ENCODE measurements around a stretch of chr2.

DNA sequence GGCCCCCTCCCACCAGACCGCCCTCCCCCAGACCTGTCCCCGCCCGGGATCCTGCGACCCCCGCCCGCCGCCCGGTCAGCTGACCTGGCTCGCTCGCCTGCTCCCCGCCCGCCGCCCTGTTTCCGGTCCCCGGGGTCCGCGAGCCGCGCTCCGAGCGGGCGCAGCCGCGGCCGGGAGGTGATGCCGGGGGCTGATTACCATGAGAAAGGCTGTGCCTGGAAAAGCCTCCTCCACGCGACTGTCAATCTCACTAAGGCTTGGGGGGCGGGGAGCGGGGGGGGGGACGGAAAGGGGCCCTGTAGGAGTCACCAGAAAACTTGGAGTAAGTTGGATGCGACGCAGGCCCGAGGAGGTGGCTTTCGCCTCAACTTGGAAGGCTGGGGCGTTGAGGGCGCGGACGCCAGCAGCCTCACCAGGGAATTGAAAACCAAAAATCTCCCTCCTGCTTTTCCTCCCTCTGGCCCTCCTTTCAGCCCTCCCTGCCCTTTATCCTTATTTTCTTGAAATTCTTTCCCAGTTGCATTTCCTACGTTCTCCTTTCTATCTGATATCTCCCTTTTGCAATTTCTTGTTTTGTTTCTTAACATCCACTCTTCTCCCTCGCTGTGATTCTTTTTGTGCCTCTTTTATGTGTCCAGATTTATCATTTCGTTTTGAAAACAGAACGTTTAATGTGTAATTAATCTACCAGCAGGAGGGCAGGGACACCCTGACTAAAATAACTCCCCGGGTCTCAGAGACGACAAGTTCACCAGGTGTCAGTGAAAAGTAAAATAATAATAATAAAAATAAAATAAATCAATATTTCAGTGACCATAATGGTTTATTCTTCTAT is 4.6 kb upstream of the ZEB2 start:
- PRO-cap, 6 experiments, result peak in 5 of 6 experiments; most common plus-strand start position 128 of the sequence (in 4); most common minus-strand start position 422 of the sequence (in 4)
- RAMPAGE, long total RNA, 2 experiments, result no peak in any of the 2 experiments
- RRBS, result 2% methylated on average over 18 of the region's 45 CpGs

GRCh38 chr2:144693160-144693825 is 173.4 kb upstream of the ZEB2 start:
- PRO-cap, 6 experiments, result no peak in any of the 6 experiments
- RAMPAGE, long total RNA, 2 experiments, result no peak in any of the 2 experiments
- RRBS, result no CpG with 5 or more reads among the region's 4 CpGs

DNA sequence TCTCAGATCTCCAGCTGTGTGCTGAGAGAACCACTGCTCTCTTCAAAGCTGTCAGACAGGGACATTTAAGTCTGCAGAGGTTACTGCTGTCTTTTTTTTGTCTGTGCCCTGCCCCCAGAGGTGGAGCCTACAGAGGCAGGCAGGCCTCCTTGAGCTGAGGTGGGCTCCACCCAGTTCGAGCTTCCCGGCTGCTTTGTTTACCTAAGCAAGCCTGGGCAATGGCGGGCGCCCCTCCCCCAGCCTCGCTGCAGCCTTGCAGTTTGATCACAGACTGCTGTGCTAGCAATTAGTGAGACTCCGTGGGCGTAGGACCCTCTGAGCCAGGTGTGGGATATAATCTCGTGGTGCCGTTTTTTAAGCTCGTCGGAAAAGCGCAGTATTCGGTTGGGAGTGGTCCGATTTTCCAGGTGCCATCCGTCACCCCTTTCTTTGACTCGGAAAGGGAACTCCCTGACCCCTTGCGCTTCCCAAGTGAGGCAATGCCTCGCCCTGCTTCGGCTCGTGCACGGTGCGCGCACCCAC is 383.1 kb upstream of the ZEB2 start:
- PRO-cap, 6 experiments, result no peak in any of the 6 experiments
- RAMPAGE, long total RNA, 2 experiments, result no peak in any of the 2 experiments
- RRBS, result no CpG with 5 or more reads among the region's 23 CpGs

DNA sequence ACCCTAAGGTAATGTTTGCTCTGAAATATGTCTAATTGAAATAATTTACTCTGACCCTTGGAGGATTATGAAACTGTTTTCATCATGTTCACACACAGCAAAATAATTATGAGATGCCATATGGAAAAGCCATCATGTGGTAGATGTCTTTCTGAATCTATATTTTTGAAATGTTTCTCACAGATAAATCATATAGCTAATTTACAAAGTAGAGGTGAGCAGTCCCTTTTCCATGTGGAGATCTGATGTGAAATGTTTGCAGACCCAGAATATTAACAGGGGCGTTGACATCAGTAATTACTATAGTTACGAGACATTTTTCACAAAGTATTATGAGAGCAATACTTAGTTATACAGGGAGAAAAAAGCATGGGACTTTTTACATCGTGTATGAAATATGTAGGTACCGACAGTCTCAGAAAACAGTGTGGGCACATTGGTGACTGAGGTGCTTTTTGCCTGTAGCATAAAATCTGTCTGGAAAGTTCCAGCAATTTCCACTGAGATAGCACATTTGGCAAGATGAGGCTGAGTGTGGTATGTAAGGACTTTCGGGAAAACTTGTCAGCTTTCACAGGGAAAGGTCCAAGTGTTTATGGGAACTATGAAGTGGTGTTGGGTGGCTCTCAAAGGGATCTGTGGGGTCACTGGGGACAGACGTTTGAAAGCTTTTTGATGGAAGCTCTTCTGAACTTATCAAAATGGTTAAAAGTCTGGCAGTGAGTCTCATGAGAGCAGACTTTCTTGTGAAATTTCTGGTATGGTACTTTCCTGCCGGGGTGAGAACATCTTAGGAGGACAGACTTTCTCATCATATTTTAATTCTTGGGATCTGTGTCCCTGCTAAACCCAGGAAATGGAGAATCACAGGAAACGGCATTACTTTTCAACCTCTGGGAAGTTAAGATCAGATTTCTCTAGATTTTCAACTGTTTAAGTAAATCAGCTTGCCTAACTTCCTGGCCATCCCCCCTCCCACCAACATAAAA is 546.1 kb upstream of the ZEB2 start:
- PRO-cap, 6 experiments, result peak in 3 of 6 experiments; most common plus-strand start position 846 of the sequence (in 3); most common minus-strand start position 429 of the sequence (in 1)
- RAMPAGE, long total RNA, 2 experiments, result no peak in any of the 2 experiments
- RRBS, result no CpG with 5 or more reads among the region's 8 CpGs

GRCh38 chr2:145415754-145416225 is 895.9 kb upstream of the ZEB2 start:
- PRO-cap, 6 experiments, result peak in 1 of 6 experiments; most common plus-strand start chr2:145416017 (in 1)
- RAMPAGE, long total RNA, 2 experiments, result no peak in any of the 2 experiments
- RRBS, result no CpG with 5 or more reads among the region's 4 CpGs

- PRO-cap, 6 experiments, result no peak in any of the 6 experiments
- RAMPAGE, long total RNA, 2 experiments, result no peak in any of the 2 experiments
- RRBS, result no CpG with 5 or more reads among the region's 8 CpGs
These were observed 181.2 kb upstream of the ACVR2A start for GRCh38 chr2:147663160-147664502.

DNA sequence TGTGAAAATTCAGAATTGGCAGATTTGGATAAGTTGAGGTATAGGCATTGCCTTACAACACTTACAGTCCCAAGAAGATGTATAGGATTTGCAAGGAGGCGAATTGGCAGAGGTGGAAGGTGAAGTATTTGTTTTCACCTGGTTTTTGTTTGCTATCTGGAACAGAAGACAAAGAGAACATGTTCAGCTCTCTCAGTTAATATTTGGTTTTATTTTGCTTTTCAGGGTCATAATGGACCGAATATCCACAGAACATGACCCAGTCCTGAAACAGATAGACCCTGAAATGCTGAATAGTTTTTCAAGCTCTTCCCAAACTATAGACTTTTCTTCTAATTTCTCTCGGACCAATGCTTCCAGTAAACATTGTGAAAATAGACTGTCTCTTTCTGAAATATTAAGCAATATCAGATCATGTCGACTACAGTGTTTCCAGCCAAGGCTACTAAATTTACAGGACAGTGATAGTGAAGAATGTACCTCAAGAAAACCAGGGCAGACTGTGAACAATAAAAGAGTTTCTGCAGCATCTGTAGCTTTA is 104.1 kb upstream of the KIF5C start:
- PRO-cap, 6 experiments, result no peak in any of the 6 experiments
- RAMPAGE, long total RNA, 2 experiments, result no peak in any of the 2 experiments
- RRBS, result no CpG with 5 or more reads among the region's 4 CpGs

GRCh38 chr2:148876157-148877323 is 1.5 kb downstream of the KIF5C start:
- PRO-cap, 6 experiments, result peak in 4 of 6 experiments; most common minus-strand start chr2:148876262 (in 4)
- RAMPAGE, long total RNA, 2 experiments, result no peak in any of the 2 experiments
- RRBS, result no CpG with 5 or more reads among the region's 59 CpGs

DNA sequence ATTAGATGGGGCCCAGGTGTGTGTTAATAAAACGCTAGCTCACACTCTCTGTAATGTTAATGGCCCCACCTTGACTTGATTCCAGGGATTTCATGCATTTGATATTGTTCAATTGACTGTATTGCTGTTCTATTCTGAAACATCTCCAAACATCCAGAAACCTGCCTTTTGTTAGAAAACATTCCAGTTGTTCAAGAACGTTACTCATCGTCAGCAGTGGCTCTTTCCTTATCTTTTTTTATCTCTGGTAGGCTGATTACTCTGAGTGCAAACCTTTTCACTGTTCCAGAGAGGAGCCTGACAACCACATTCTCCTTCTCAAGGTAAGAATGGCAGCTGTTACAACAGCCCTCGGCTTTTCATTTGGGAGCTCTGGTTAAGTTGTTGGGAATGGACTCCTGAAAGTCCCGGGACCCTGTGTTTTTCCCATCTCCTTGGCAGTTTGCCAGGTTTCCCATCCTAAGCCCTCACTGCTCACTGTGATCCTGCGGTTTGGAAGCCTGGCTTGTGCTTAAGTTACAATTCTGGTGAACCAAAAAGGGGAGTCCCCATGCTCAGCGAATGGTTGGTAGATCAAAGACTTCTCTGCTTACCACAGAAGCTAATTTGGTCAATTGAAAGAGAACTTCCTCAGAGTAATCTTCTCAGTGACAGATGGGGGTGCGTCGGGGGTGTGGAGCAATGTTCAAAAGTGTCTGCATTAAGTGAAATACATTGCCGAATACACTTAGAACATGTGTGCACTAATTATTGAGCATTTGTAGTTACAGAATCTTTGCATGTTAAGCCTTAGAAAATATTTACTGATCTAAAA is 122.2 kb downstream of the LYPD6B start:
- PRO-cap, 6 experiments, result no peak in any of the 6 experiments
- RAMPAGE, long total RNA, 2 experiments, result no peak in any of the 2 experiments
- RRBS, result no CpG with 5 or more reads among the region's 10 CpGs

- PRO-cap, 6 experiments, result no peak in any of the 6 experiments
- RAMPAGE, long total RNA, 2 experiments, result no peak in any of the 2 experiments
- RRBS, result no CpG with 5 or more reads among the region's 4 CpGs
These were observed 131.1 kb downstream of the LYPD6B start for GRCh38 chr2:149169481-149170088.

DNA sequence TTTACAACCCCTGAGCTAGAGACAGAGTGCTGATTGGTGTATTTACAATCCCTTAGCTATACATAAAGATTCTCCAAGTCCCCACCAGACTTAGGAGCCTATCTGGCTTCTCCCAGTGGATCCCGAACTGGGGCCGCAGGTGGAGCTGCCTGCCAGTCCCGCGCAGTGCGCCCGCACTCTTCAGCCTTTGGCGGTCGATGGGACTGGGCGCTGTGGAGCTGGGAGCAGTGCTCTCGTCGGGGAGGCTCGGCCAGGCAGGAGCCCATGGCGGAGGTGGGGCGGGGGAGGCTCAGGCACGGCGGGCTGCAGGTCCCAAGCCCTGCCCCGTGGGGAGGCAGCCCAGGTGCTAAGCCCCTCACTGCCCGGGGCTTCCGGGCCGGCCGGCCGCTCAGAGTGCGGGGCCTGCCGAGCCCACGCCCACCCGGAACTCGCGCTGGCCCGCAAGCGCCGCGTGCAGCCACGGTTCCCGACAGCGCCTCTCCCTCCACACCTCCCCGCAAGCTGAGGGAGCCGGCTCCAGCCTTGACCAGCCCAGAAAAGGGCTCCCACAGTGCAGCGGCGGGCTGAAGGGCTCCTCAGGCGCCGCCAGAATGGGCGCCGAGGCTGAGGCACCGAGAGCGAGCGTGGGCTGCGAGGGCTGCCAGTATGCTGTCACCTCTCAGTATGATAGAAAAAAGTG is 316.4 kb downstream of the RND3 start:
- PRO-cap, 6 experiments, result no peak in any of the 6 experiments
- RAMPAGE, long total RNA, 2 experiments, result no peak in any of the 2 experiments
- RRBS, result no CpG with 5 or more reads among the region's 47 CpGs

GRCh38 chr2:150483688-150485104 is 3.3 kb downstream of the RND3 start:
- PRO-cap, 6 experiments, result peak in 1 of 6 experiments; most common plus-strand start chr2:150484682 (in 1); most common minus-strand start chr2:150484565 (in 1)
- RAMPAGE, long total RNA, 2 experiments, result no peak in any of the 2 experiments
- RRBS, result no CpG with 5 or more reads among the region's 12 CpGs

GRCh38 chr2:150601508-150602116 is 114.1 kb upstream of the RND3 start:
- PRO-cap, 6 experiments, result no peak in any of the 6 experiments
- RAMPAGE, long total RNA, 2 experiments, result no peak in any of the 2 experiments
- RRBS, result no CpG with 5 or more reads among the region's 6 CpGs

DNA sequence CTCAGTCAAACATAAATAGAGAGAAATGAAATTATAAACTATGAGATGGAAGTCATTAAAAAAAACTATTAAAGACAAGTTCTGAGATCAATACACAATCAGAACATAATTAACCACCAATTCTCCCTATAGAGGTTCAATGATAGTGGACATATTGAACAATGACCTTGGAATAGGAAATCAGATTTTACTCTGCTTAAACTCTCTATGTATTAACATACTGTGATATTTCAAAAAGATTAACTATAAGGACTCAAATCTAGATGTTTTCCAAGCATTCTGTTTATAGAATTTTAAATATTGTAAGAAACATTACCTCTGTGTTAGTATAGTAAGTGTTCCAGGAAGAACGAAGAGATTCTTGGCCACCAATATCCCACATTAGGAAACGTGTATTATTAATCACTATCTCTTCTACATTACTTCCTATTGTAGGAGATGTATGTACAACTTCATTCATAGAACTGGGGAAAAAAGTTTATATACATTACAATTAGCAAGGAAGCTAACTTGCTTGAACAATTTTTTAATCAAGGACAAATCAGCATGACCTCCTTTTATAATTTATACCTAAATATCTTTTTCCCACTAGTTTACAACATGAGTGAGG is 14.3 kb downstream of the ARL5A start:
- PRO-cap, 6 experiments, result no peak in any of the 6 experiments
- RAMPAGE, long total RNA, 2 experiments, result no peak in any of the 2 experiments
- RRBS, result no CpG with 5 or more reads among the region's 2 CpGs

DNA sequence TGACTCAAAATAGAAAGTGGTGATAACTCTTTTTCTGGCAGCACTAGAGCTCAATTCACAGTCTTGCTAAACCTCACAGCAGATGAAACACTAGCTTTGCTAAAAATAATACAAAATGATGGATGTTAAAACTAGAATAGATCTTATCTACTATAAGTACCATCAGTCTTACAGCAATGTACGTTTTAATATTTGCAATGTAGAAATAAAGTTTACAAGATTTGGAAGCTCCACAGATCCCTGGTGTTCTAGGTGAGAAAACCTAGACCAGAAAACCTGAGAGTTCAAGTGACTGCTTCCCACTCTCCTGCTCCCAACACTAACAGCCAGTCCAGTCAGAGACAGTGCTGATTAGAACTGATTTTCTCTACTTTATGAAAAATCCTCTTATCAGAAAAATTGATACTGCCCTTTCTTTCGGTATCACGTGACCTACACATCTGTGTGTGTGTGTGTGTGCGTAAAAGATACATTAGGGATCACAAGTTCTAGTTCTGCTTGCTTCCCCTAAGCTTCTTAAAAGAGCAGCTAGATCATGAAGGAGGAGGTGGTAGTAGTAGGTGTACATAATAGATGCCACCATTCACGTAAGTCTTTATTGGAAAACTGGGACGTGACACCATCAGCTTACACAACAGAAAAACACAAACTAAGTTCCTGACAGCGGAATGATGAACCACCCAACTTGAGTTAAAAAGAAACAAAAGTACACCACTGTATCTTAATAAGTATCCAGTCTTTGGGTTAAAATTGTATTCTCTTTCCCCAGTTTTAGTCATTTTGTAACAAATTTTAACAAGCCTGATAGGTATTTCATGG is 1.5 kb downstream of the ARL5A start:
- PRO-cap, 6 experiments, result peak in 2 of 6 experiments; most common plus-strand start position 53 of the sequence (in 1)
- RAMPAGE, long total RNA, 2 experiments, result no peak in any of the 2 experiments
- RRBS, result no CpG with 5 or more reads among the region's 7 CpGs

DNA sequence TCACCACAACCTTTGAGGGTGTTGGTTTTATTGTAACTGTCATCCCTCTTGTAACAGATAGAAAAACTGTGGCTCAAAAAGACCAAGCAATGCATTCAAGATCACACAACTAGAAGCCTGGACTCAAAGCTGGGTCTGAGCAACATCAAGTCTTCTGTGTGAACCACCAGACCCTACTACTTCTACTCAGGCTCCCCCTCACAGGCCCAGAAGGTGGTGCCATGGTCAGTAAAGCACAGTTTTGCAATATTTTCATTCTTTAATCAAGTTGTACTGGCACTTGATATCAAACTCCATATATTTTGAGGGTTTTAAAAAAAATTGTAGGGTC is 105.2 kb upstream of the ARL5A start:
- PRO-cap, 6 experiments, result no peak in any of the 6 experiments
- RAMPAGE, long total RNA, 2 experiments, result no peak in any of the 2 experiments

- PRO-cap, 6 experiments, result no peak in any of the 6 experiments
- RAMPAGE, long total RNA, 2 experiments, result no peak in any of the 2 experiments
- RRBS, result no CpG with 5 or more reads among the region's 5 CpGs
These were observed 744 bp downstream of the STAM2 start for GRCh38 chr2:152174918-152175120.

DNA sequence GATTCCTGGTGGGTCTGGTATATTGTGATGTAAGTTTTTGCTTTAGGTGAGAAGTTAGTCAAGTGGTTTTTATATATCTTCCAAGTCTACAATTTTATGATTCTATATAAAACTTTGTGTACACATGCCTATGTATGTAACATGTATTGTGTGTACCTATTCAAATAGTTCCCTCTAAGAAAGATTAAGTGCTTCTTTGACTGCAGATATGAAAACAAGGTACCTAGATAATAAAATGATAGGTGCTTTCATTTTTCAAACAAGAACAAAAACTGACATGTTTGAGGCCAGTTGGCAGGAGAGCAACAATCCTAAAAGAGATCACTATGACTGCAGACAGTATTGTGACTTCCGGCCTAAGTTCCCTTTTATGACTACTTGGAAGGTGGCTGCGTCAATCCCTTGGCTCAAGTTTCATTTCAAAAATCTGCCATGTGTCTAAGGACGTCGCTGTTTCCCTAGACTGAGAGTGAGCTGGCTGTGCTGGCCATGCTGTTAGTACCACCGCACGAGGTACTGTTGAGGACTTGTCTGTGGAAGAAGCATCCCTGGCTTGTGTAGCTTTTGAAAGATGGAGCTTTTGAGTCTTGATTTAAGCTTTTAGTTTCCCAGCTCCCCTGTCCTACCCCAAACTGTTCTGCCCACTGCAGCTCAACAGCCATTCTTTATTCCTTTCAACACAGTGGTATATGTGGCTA is 123.0 kb downstream of the PRPF40A start:
- PRO-cap, 6 experiments, result no peak in any of the 6 experiments
- RAMPAGE, long total RNA, 2 experiments, result no peak in any of the 2 experiments
- RRBS, result no CpG with 5 or more reads among the region's 6 CpGs

GRCh38 chr2:152639854-152640180 is 77.4 kb downstream of the PRPF40A start:
- PRO-cap, 6 experiments, result no peak in any of the 6 experiments
- RAMPAGE, long total RNA, 2 experiments, result no peak in any of the 2 experiments
- RRBS, result no CpG with 5 or more reads among the region's 2 CpGs

- PRO-cap, 6 experiments, result no peak in any of the 6 experiments
- RAMPAGE, long total RNA, 2 experiments, result no peak in any of the 2 experiments
- RRBS, result no CpG with 5 or more reads among the region's 12 CpGs
These were observed 69.6 kb downstream of the PRPF40A start for GRCh38 chr2:152647398-152648348.

All from heart left ventricle (tissue), 7 donors.